ENCODE measurements around the gene PRLHR.

DNA sequence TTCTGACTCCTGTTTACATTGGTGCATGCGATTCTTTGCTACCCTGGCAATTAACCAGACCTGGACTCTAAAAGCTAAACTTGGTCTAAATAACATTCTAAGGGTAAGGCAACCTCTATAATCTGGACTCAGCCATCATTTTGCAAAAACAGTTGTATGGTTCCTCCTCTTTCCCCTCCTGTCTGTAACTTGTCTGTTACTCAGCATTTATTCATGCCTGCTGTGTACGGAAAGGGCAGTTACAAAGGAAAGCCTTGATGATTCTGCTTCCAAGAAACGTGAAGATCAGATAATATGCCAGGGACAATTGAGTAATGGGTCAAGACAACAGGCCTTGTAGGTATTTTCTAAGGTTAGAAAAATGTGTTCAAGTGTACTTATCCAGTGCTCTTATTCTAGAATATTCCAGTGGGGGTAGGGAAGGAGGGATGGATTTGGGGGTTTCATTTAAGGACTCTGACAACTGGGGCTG lies 1.8 kb upstream of the C10orf82 start:
- PRO-cap, result no peak
- RAMPAGE, long total RNA, result no peak

- PRO-cap, result no peak
- RAMPAGE, long total RNA, result no peak
Observed at GRCh38 chr10:116771082-116771792, 28.9 kb upstream of the HSPA12A start.

- PRO-cap, result no peak
- RAMPAGE, long total RNA, result no peak
Observed at GRCh38 chr10:116889062-116889602, 39.8 kb downstream of the ENO4 start.

- PRO-cap, result no peak
- RAMPAGE, long total RNA, result no peak
Observed at GRCh38 chr10:117283601-117284415, 42.9 kb downstream of the SLC18A2 start.

- PRO-cap, result no peak
- RAMPAGE, long total RNA, result no peak
Observed at GRCh38 chr10:117285175-117285444, 44.2 kb downstream of the SLC18A2 start.

DNA sequence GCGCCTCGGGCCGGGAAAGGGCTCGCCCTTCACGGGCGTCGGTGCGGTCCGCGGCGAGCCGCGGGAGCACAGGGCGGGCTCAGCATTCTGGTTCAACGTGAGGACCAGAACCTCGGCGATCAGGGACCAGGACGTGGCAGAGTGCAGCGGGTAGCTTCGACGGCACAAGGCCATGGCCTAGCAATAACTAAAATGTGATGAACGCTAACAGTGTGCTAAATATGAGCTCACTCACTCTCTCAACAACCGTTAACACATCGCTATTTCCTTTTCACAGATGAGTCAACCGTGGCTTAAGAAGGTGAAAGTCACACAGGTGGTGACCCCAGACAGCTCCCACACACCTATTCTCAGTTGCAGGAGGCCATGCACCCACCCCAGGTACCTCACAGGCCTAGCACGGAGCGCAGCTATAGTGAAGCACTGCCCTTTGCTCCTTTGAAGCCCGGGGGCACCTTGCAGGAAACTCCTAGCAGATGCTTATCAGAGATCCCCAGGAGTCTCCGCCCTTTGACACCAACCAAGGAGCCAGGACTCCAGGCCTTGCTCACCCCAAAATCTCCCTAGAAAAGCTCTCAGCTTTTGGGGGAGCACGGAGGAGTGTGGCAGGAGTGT lies 4.4 kb upstream of the EMX2 start:
- PRO-cap, result no peak
- RAMPAGE, long total RNA, result no peak

GRCh38 chr10:117609089-117609840 lies 66.7 kb downstream of the EMX2 start:
- PRO-cap, result no peak
- RAMPAGE, long total RNA, result no peak

DNA sequence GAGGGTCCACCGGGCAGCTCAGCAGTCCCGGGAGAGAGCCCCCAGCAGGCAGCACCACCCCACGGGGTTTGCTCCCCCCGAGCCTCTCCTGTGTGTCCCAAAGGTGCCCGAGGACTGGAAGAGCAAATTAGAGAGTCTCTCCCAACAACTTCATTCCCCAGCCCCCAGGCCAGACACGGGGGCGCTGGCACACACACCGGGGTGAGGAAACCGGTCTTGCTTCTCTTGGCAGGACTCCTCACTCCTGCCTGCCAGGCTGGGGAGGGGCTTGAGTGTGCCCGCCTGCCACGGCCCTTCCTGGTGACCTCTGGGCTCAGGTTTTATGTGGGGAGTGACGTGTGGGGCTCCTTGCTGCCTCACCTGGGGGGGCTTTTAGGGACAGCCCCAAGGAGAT lies 142.4 kb downstream of the EMX2 start:
- PRO-cap, result no peak
- RAMPAGE, long total RNA, result no peak

- PRO-cap, result no peak
- RAMPAGE, long total RNA, result no peak
Observed at GRCh38 chr10:117736549-117737138, 194.1 kb downstream of the EMX2 start.

DNA sequence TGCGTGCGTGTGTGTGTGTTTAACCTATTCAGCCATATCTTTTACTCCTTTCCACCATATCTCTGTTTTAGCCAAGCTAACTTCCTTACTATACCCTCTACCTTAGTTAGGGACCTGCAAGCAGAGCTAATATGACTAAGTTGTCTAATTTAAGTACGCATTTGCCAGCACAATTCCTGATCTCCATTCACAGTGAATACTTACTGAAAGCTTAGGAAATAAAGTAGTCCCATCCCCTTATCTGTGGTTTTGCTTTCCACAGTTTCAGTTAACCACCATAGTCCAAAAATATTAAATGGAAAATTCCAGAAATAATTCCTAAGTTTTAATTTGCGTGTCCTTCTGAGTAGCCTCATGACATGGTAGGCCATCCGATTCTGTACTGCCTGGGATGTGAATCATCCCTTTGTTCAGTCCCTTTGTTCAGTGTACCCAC lies 14.3 kb downstream of the RAB11FIP2 start:
- PRO-cap, result no peak
- RAMPAGE, long total RNA, result no peak

DNA sequence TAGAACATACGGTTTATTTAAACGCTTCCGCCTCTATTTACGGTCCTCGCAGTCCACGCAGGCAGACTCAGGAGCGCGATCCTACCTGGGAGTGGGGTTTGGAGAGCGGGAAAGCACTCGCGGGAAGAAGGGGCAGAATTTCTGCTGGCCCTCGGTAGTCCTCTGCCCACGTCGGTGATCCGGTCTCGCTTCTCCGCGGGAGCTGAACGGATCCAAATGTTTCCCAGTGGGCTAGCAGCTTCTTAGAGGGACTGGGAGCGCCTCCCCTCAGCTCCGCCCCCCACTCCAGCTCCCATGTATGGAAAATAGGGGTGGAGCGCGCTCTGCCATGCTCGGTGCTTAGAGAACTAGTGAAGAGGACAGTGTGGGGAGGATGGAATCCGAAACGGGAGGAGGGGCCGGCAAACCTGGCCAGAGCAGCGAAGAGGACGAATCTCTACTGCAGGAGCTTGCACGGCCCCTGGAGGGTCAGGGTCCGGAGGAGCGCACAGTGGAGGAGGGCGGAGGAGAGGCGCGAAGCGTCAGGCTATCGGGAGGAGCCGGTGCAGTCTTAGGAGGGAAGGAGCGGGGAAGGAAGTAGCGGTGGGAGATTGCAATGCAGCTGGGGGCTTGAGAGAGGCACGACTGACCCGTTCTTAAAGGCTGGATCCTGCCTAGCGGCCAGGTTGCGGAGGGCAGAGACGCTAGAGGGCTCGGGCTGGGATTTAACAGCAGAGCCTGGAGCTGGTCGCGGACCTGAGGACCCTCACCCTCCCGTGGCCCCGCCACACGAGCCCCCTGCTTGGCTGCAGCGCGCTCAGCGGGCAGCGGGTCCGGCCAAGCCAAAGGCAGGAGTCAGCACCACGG lies at the start of gene PRLHR:
Gene PRLHR, minus strand, starts transcription at position 218 of the 846 bp plus-strand sequence.
- PRO-cap, result no peak
- RAMPAGE, long total RNA, result no peak

GRCh38 chr10:118958988-118959506 lies 70.5 kb upstream of the NANOS1 start:
- PRO-cap, result no peak
- RAMPAGE, long total RNA, result no peak

- PRO-cap, result no peak
- RAMPAGE, long total RNA, result no peak
Observed at GRCh38 chr10:119038096-119038631, 8.7 kb downstream of the NANOS1 start.

DNA sequence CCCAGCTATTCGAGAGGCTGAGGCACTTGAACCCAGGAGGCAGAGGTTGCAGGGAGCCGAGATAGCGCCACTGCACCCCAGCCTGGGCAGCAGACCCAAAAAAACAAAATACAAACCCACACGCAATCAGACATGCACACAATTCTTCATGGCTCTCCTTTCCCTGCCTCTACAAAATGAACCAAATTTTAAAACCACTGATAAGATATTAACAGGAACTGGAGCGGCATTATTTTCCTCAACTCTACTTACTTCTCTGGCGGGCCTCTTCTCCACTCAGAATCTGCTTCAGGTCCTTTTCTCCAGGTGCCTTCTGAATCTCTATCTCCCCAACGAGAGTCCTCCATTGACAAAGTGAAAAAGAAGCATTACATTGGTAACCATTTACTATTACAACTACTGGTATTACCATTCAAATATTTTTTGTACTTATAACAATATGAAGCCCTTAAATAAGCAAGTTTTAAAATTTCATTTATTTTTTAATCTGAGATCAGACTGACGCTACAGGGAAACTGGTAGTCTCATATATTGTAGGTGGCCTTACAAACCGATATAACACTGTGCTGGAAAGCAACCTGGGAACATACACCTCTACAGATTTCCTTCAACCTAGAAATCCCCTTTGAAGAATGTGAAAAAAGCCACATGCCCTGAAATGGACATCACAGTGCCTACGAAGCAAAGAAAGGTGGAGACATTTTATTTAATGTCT lies 14.4 kb downstream of the NANOS1 start:
- PRO-cap, result no peak
- RAMPAGE, long total RNA, result no peak

GRCh38 chr10:119066534-119066941 lies 14.1 kb downstream of the EIF3A start:
- PRO-cap, result no peak
- RAMPAGE, long total RNA, result no peak

DNA sequence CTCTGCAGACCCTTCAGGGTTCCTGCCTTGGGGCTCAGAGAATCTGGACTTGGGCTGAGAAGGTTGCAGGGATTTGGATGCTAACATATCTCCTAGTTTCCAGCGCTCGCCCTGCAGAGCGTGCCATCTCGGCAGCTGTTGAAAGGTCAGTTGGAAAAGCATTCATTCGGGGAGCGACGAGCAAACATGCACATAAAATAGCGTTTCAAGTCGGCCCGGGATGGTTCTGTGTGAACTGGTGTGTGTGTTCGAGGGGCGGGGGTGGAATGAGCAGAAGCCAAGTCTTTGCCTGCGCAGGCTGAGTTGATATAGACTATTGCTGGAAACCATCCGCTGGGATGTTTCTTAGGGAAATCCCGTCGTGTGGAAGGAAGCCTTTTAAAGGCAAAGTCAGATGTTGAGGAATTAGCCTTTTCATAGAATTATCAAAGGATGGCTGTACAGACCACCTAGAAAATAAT lies 772 bp downstream of the GRK5 start:
- PRO-cap, result no peak
- RAMPAGE, long total RNA, result no peak

- PRO-cap, result no peak
- RAMPAGE, long total RNA, result no peak
Observed at GRCh38 chr10:119341946-119342454, 134.6 kb downstream of the GRK5 start.

GRCh38 chr10:119358210-119358425 lies 150.7 kb downstream of the GRK5 start:
- PRO-cap, result no peak
- RAMPAGE, long total RNA, result no peak

DNA sequence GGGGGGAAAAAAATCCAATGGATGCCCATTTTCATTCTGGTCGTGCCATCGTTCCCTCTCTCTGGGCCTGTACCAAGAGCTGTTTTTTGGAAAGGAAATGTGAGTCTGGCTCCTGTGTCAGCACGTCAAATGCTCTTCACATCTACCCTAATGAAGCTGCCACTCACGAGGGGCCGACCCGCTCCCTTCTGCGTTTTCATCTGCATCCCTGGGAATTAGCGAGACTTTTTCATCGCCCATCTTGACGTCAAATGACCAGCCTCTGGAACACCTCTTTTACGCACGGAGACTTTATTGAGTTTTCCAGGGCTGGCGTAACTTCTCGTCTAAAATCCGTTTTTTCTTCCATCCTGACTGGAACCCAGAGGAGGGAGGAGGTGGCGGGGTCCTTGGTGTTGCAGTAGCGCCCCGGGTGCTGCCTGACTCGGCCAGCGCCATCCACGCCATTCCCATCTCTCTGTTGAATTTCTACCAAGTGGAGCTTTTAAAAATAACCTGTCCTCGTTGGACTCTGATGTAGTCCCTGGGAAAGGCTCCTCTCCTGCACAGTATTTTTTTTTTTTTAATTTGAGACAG lies 156.0 kb downstream of the RGS10 start:
- PRO-cap, result no peak
- RAMPAGE, long total RNA, result no peak

DNA sequence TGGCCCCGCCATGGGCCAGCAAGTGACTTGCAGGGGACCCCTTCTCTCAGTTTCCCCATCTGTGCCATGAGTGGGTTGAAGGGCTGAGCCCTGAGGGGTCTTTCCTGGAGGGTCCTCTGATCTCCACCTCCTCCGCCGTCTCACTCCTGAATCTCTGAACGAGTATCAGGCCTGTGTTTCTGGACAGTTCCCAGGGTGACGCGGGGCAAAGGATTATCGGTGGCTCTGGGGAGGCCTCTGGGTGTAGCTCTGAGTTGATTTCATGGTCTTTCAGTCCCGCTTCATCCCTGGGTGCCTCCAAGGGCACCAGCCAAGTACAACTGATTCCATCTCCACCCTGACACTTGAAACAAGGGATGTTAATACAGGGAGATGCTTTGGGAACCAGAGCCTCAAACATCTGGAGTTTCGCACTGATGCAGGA lies 126.7 kb downstream of the RGS10 start:
- PRO-cap, result no peak
- RAMPAGE, long total RNA, result no peak

Data from spinal cord (tissue), 3 donors.